ENCODE measurements around the gene SEZ6.

DNA sequence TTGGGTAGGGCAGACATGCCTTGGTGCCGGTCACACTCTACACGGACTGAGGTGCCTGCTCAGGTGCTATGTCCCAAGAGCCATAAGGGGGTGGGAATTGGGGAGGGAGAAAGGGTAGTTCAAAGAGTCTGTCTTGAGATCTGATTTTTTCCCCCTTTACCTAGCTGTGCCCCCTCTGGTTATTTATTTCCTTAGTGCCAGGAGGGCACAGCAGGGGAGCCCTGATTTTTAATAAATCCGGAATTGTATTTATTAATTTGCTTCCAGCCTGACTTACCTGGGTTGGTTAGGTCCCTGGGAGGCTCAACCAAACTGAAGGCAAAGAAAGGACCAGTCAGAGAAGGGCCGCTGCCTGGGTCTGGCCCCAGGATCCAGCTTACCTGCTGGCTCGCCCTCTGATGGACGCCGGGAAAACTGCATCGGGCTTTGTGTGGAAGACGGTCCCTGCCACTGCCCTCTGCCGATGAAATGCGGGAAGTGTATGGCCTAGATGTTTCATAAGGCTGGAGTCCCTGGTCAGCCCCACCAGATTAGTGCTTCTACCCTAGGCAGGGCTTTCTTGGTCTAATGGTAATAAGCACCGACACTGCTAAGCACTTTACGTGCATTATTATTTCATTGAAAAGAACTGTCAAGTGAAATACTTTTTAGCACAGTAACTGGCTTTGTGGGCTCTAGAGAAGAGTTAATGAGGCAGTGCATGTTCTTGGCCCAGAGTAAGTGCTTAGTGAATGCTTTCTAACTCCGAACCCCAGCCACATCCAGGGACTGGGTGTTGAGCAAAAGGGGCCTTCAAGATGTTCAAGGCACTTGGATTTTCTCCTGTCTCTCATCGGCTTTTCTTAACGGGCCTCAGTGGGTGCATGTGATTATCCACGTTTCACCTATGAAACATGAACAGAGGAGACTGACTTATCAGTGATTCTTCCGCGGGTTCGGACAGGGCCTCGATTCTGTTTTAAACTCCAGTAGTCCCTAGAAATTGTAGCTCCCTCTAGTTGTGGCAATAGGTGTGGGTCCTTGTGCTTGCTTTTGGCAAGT lies 6.3 kb downstream of the TRAF4 start:
- PRO-cap, 2 experiments, result no peak in any of the 2 experiments

- PRO-cap, 2 experiments, result no peak in any of the 2 experiments
These were observed 14.0 kb downstream of the TRAF4 start for GRCh38 chr17:28757657-28758444.

- PRO-cap, 2 experiments, result no peak in any of the 2 experiments
These were observed 1.7 kb upstream of the DHRS13 start for GRCh38 chr17:28904154-28905316.

- PRO-cap, 2 experiments, result no peak in any of the 2 experiments
These were observed 3.3 kb upstream of the DHRS13 start for GRCh38 chr17:28906142-28906682.

GRCh38 chr17:28918083-28918825 lies 15.4 kb upstream of the DHRS13 start:
- PRO-cap, 2 experiments, result no peak in any of the 2 experiments

DNA sequence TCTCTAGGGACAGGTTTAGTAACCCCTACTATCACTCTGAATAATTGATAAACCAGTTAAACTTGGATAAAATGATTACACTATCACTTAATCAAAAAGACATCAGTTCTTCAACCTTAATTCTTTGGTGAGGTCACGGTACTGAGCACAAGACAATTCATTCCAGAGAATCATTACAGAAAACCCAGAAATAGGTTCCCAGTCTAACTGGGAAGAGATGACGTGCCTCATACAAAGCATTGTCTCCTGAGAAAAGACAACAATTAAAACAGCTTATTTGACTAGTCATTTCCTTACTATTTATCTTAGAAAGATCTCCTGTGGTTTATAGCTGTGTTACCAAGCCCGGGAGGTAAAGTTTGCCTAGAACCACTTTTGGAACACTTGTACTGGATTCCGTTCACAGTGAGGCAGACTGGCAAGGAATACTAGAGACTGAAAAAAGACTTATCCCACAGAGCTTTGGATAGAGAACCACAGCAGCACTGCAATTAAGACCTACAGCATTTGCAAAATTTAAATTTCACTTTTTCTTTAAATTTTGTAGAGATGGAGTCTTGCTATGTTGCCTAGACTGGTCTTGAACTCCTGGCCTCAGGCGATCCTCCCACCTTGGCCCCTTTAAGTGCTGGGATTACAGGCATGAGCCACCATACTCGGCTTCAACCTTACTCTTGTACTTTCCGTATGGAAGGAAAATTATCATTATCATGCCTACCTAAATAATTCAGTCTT lies 5.0 kb downstream of the PHF12 start:
- PRO-cap, 2 experiments, result peak in 1 of 2 experiments; most common plus-strand start position 303 of the sequence (in 1)

DNA sequence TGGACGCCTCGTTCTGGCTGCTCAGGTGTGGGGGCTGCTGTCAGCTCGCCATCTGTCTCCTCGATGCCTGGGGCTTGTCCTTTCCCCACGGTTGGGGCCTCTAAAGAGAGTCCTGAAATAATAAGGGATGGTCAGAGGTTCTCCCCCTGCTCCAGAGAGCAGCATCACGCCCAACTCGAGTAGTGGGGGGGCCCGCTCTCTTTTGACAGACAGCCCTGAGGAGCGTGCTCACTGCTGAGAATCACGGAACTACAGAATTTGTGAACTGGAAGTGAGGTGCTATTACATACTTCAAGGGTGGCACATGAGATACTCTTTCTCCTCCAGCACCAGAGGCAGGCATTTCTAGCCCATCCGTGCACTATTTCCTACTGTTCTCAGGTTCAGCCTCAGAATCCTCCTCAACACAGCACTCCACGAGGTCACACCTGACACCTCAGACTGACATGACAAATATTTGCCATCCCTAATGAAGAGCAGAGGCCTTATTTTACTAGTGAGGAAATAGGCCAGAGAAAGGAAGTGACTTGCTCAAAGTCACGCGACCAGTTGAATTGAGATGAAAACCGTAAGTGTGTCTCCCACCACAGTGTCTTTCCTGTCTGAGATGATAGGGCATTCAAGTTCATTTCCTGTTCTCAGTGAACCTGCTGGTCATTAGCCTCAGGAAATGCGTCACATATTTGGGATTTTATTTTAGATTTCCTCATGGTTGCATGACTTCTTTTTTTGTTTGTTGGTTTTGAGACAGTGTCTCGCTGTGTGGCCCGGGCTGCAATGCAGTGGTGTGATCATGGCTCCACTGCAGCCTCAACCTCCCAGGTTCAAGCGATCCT lies 23.7 kb downstream of the SEZ6 start:
- PRO-cap, 2 experiments, result no peak in any of the 2 experiments

DNA sequence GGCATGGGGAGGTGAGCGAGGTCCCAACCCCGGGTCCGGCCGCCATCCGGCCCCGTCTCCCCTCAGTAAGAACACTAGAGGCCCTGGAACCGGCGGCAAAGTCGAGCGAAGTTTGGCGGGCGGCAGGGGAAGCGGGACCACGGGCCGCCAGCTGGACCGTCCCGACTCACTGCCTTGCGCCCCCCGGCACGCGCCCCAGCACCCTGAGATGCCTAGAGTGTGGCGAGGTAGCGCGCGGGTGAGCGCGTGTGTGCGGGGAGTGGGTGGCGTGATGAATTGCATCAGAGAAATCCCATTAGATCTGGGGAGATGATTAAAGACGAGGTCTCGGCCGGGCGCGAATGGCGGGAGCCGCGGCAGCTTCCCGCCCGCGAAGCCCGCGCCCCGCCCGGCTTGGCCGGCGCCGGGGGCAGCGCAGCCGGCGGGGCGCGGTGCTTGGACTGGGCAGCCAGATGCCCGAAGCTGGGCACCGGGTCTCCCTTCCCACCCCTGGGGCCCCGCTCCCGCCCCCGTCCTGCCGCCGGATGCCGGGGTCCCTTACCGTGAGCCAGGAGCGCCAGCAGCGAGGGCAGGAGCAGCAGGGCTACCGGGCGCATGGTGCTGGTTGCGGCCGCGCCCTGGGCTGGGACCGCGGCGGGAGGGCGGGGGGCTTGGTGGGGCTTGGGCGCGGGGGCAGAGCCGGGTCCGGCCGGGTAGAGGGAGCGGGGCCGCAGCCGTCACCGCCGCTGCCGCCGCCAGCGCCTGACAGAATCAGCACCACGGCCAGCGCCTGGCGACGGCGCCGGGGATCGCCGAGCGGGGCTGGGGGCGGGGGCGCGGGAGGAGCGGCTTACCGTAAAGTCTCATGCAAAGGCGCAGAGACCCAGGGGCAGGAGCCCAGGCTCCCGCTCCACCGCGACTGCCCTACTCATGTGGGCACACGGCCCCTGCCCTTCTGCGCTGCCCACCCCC lies at the start of gene SEZ6:
SEZ6 (minus strand) TSS at position 760 of the 951 bp plus-strand sequence.
- PRO-cap, 2 experiments, result no peak in any of the 2 experiments

DNA sequence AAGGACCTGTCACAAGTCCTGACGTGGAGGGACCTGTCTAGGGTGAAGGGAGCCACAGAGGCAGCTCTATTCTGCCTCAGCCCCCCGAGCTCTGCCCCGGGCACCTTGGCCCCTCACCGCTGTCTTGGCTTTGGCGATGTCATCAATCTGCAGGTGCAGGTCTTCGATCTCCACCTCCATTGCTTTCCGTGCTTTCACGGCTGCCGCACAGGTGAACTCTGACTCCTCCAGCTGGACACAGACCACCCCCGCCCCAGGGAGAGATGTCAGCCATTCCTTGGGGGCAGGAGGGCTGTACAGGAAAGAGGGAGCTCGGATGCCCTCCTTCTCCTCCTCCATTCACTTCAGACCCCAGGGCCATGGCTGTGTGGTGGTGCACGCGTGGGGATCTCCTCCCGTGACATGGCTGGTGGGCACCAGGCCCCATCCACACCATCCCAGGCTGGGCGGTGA lies 49.3 kb downstream of the PIPOX start:
- PRO-cap, 2 experiments, result no peak in any of the 2 experiments

GRCh38 chr17:29093787-29094276 lies 50.9 kb downstream of the PIPOX start:
- PRO-cap, 2 experiments, result no peak in any of the 2 experiments

DNA sequence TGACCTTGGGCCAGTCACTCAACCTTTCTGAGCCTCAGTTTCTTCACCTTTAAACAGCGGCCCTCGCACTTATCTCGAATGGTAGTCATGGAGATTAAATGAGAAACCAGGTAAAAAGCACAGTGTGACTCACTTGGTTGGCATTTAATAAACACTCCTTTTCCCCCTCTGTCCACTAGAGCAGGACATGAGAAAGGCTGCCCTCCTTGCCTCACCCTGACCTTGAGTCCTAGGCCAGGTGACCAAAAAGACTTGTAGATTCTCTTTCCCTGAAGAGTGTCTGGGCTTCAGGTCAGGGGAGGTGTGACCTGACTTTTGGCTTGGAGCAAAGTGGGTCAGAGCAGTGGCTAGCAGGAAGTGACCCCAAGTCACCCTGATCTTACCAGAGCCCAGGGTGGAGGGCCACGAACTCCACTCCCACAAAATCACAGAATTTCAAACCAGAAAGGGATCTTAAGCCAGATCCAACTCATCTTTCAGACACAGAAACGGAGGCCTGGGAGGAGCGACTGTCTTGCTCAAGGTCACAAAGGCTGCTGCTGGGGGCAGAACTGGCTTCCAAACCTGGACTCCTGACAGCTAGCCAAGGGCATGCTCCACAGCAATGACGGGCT lies 65.2 kb downstream of the PIPOX start:
- PRO-cap, 2 experiments, result no peak in any of the 2 experiments

- PRO-cap, 2 experiments, result peak in 2 of 2 experiments; most common plus-strand start chr17:29139138 (in 2)
These were observed 41.0 kb downstream of the MYO18A start for GRCh38 chr17:29139013-29139776.

GRCh38 chr17:29179130-29179945 lies 860 bp downstream of the MYO18A start:
- PRO-cap, 2 experiments, result peak in 2 of 2 experiments; most common plus-strand start chr17:29179564 (in 1); most common minus-strand start chr17:29179280 (in 1)

DNA sequence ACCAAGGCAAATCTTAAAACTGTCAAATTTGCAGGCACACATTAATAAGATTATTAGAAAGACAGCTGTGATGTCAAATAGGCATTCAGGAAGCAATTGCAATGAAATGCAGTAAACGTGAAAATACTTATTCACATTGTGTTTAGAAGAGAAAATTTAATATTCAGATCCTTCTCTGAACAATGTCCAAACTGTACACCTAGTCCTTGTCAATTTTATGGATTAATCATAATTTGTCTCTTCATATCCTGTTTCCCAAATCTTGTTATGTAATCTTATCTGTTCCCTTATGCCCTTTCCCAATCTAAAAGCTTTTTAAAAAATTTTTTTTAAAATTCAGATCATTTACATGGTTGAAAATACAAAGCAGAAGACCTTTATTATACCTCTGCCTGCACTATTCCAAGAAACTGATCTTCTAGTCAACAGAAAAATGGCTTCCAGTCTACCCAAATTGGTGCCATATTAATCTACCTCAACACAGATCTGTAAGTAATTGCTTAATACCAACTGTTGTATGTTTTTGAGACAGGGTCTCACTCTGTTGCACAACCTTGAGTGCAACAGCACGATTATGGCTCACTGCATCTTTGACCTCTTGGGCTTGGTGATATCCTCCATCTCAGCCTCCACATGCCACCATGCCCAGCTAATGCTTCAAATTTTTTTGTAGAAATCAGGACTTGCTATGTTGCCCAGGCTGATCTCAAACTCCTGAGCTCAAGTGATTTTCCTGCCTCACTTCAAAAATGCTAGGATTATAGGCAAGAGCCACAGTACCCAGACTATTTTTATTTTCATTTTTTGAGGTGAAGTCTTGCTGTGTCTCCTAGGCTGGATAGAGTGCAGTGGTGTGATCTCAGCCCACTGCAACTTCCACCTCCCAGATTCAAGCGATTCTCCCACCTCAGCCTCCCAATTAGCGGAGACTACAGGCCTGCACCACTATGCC lies 14.6 kb downstream of the NUFIP2 start:
- PRO-cap, 2 experiments, result no peak in any of the 2 experiments

DNA sequence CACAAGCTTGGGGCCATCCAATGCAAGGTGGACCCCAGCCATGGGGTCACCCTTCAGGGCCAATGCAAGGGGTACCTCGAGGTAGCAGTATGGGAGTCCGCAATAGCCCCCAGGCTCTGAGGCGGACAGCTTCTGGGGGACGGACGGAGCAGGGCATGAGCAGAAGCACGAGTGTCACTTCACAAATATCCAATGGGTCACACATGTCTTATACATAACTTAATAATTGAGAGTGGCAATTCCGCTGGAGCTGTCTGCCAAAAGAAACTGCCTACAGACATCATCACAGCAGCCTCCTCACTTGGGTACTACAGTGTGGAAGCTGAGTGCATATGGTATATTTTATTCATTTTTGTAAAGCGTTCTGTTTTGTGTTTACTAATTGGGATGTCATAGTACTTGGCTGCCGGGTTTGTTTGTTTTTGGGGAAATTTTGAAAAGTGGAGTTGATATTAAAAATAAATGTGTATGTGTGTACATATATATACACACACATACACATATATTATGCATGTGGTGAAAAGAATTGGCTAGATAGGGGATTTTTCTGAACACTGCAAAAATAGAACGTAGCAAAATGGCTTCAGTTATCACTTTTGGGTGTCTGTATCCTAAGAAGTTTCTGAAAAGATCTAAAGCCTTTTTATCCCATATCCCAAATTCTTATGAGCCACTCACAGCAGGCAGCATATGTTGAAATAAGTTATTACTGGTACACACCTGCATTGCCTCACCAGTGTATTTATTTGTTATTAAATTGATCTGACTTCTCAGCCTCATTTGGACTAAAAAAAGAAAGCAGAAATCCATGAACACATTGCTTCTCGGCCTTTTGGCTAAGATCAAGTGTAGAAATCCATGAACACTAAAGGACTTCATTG lies 23.8 kb downstream of the ABHD15 start:
- PRO-cap, 2 experiments, result no peak in any of the 2 experiments

GRCh38 chr17:29543686-29544467 lies 23.0 kb downstream of the ABHD15 start:
- PRO-cap, 2 experiments, result no peak in any of the 2 experiments

DNA sequence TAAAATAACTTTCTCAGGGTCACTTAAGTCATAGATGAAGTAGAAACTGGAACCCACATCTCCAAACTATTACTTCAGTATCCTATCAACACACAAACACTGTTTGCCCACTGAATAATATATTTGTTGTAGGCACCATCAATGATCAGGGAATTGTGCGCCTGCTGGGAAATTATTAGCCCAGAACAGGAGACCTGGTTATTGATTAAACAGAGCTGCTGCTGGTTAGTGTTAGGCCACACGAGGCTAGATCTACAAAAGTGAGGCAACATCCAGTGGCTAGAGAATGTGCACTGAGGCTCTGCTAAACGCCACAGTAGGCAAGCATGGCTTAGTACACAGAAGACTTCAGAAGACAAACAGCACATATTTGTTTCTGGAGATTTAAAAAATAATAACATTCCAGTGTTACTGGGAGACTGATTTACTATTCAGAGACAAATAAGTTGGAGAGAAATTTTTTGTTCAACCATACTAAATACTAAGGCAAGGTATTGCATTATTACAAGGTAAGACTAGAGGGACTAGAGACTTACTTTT lies 11.0 kb downstream of the ABHD15 start:
- PRO-cap, 2 experiments, result no peak in any of the 2 experiments

GRCh38 chr17:29567819-29568164 lies 709 bp upstream of the TP53I13 start:
- PRO-cap, 2 experiments, result peak in 2 of 2 experiments; most common plus-strand start chr17:29568047 (in 2); most common minus-strand start chr17:29567919 (in 1)

GRCh38 chr17:29619232-29619740 lies 3.4 kb downstream of the CORO6 start:
- PRO-cap, 2 experiments, result peak in 1 of 2 experiments; most common plus-strand start chr17:29619506 (in 1); most common minus-strand start chr17:29619392 (in 1)

DNA sequence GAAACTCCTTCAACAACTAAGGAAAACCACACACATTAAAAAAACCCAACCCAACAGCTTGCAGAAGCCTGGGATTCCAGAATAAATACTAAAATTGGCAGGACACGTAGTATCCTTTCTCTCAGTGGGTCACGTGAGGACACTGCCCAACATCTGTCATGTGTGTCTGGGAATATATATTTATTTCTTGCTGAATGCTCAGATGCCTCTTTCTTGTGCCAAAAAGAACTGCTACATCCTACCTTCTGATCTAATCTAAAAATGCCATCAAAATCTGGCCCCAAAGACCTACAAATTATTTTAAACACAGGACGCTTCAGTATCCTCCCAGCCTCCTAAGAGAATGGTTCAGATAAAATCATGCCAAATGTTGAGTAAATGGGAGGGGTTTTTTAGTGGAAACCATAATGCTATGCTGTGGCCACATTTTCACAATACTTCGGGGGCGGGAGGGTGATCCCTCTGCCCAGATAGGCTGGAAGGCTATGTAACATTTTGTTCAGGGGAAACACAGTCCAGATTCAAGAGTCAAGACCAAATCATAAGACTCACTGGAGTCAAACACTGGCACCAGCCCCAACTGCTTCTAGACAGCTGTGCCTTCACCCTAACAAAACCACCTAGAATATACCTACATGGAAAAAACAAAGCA lies 22.9 kb upstream of the CORO6 start:
- PRO-cap, 2 experiments, result peak in 1 of 2 experiments; most common plus-strand start position 434 of the sequence (in 1)